Mesangial cell (primary cell): ENCODE measurements around the genes CXCR6, CCR3 and PTH1R.

DNA sequence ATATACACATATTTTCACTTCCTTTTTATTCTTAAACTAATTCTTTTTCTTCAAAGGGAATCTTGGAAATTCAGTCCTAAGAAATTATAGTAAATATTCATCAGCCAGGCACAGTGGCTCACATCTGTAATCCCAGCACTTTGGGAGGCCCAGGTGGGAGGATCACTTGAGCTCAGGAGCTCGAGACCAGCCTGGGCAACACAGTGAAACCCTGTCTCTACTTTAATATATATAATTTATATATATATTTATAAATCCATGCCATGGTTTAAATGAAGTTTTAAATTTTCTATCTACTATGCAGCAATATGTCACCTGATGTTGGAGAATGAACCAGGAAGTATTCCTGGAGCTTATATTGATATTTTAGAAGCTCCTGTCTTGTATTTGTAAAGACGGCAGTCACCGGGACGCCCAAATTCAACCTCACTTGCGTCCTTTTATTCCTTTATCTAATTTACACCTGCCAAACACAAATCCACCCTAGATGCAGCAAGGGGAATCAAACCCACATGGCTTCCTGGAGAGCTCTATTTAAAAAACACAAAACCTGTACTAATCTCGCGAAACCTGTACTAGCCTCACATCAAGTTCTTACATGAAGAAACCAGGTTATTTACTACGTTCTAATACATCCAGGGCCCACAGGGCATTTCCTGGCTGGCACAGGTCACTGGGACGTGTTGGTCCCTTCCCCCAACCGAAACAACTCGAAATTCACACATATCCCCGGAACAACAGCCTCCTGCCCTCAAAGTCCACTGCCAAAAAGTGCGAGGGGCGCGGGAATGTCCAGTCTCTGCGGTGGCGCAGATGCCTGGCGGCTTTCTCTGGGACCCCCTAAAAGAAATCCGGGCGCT is 1.2 kb downstream of the CDCP1 start:
- RAMPAGE, long total RNA: no peak

DNA sequence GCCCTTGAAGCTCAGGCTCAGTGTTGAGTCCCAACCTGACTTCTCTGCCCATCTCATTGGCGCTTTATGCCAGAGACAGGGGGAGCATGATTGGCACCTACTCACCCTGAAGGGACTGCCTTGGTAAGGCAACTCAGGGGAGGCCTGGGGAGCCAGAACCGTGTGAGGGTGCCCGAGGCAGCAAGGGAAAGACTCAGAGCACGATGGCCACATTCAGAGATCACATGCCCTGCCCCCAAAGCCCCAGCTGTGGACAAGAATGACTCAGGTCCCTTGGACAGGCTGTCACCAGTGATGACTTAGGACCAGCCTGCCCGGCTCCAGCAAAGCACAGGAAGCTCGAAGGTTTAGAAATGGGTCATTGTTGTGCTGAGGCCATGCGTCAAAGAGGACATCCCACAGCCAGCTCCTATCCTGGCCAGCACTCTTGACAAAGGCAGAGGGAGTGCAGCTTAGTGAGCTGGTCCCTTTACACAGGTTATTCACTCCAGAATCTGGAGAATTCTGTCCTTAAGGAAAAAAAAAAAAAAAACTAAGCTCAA is 49.0 kb upstream of the LIMD1 start:
- RAMPAGE, long total RNA: no peak

DNA sequence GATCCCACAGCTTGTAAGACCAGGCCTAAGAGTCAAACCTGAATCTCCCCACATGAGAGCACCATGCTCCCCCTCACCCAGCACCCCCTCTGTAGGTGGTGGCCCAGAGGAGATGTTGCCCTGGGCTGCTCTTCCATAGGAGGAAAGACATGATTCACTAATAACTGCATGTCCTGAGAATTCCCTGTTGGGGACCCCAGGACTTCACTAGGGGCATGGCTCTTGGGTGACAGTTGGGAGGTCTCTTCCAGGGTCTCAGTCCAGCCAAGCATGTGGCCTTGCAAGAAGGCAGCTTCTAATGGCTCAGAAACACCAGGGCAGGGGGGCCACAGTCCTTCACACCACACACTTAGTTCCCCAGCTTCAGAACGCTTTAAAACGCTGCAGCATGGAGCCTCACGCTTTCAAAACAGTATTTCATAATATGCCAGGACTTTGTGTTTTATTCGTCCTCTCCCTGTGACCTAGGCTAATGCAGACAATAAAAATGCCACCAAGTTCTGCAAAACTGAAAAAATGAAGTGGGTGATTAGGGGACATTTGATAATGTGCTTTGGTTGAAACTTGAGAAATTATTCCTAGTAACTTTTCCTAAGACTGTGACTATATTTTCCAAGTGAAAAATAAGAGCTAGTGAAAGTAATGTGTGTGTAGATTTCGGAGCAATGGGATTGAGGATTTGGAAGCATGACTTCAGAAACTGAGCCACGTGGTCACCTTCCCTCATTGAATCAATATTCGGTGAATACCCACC is 48.4 kb upstream of the LIMD1 start:
- RAMPAGE, long total RNA: no peak

DNA sequence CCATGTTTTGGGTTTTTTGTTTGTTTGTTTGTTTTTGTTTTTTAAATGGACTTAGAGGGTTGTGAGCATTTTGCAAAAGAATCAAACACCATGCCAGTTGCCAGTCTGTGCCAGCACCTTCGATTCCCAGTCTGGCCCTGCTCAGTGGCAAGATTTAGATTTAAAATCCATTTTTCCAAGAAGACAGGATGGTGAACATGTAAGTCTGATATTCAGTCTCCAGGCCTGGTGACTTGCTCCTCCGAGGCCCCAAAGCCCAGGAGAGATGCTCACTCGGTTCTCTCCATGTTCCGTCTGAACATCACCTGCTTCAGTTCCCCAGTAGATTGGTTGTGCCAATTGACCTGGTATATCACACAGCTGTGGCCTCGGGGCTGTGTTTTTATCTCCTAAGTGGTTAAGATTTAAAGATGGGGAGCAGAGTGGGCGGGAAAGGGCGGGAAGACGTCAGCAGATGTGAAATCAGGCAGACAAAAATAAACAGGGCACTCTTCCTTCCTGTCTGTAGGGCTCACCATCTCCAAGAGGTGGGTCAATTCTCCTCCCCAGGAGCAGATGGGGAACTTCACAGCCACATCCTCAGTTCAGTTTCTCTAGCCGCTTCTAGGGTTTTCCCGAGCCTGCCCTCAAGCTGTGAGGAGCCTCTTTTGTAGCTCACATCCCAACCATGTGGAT is 27.0 kb upstream of the LIMD1 start:
- RAMPAGE, long total RNA: no peak

DNA sequence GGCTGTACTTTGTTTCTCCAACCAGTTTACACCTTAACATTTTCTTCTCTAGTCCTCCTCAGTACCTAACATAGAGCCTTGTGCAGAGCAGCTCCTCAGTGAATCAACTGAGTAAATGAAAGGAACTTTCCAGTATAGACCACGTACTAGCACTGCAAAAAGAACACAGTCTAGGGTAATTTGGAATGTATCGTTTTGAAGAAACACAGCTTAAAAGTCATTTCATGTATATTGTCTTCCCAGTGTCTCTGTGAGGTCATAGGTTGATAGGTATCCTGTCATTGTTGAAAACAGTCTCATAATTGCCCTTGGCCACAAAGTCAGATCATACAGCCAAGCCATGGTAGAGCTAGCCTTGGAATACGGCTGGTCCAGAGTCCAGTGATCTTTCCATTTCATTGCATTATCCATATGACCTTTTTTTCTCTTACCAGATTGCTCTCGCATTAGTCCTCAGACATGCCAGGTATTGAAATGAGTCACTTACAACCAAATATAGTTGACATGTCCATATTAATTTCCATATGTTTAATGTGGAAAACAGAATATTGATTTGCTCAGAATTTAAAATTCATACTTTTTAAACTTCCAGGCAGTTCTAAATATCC is 4.2 kb downstream of the SACM1L start:
- RAMPAGE, long total RNA: no peak

DNA sequence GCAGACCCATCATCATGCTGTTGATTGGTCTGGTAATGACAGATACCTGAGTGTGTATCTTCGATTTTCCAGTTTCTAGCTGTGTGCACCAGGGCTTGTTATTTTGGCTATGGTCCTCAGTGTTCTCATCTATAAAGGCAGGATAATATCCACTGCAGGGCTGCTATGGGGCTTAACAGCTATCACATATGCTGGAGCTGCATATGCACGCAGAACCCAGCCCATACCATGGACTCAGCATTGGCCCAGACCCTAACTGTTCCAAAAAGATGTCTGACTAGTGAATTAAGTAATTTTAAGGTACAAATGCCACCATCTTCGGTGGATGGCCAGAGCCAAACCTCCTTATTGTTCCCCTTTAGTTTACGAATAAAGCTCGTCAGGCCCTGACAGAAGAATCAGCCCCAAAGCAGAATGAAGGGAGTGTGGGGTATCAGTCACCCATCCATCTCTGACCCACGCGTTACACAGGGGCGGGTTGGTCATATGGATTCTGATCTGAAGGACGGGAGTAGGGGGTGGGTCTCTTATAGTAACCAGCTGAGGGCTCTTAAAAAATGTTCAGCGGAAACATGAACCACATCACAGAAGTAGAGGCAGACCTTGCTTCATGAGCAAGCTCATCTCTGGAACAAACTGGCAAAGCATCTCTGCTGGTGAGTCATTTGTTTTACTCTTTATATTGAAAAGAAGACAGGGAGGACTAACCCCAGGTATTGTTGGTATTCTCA is at the start of gene CXCR6:
TSS of gene CXCR6 (plus strand) at position 580 of the 731 bp plus-strand sequence.
- RAMPAGE, long total RNA: no peak

DNA sequence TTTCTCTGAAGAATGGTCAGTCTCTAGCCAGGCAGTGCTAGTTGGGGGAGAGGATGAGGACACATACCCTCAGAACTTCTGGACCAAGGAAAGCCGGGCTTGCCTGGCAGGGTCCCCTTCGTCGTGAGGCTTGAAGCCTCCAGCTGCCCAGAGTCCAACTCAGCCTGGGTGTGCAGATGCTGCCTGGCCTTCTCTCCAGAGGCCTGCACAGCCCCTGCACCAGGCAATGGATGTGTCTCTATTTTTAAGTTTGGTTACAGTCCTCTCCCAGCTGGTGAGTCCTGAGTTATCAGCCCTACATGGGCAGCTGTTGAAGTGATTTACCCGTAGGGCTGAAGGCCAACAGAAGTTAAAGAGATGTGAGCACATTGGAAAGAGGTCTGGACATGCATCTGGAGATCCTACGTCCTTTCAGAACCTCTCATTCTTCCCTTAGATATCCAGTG is 10.1 kb downstream of the FYCO1 start:
- RAMPAGE, long total RNA: no peak

- RAMPAGE, long total RNA: no peak
Measured at GRCh38 chr3:46098329-46098830, 71.1 kb upstream of the XCR1 start.

- RAMPAGE, long total RNA: no peak
Measured at GRCh38 chr3:46162852-46163630, 45.1 kb downstream of the CCR1 start.

- RAMPAGE, long total RNA: no peak
Measured at GRCh38 chr3:46236020-46236703, 6.1 kb upstream of the CCR3 start.

- RAMPAGE, long total RNA: no peak
Measured at GRCh38 chr3:46242168-46242677, at the start of gene CCR3. CCR3 (plus strand) TSS chr3:46242460.

- RAMPAGE, long total RNA: no peak
Measured at GRCh38 chr3:46384047-46384457, 13.3 kb downstream of the CCR5 start.

DNA sequence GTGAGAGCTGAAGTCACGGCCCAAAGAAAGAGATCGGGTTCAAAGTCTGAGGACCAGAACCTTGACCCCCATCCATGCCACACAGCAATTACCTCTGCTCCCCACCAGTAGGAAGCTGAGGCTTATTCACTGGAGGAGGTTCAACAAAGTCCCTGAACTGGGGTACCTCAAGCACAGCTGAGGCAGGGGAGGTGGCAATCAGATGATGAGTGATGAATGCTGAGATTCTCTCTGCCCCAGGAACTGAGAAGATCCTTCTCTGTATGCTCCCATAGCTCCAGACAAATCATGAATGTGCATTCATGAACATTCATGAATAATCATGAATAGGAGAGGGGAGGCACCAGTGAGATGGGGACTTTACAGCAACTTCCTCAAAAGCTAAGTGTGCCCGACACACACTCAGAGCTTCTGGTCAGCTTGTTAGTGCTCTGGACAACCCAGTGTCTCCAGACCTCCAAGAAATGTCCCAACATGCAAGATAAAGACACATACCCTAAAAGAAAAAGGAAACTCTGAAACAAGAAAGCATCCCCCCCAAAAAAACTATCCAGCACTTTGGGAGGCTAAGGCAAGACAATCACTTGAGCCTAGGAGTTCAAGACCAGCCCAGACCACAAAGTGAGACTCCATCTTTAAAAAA is 24.3 kb downstream of the LRRC2 start:
- RAMPAGE, long total RNA: no peak

DNA sequence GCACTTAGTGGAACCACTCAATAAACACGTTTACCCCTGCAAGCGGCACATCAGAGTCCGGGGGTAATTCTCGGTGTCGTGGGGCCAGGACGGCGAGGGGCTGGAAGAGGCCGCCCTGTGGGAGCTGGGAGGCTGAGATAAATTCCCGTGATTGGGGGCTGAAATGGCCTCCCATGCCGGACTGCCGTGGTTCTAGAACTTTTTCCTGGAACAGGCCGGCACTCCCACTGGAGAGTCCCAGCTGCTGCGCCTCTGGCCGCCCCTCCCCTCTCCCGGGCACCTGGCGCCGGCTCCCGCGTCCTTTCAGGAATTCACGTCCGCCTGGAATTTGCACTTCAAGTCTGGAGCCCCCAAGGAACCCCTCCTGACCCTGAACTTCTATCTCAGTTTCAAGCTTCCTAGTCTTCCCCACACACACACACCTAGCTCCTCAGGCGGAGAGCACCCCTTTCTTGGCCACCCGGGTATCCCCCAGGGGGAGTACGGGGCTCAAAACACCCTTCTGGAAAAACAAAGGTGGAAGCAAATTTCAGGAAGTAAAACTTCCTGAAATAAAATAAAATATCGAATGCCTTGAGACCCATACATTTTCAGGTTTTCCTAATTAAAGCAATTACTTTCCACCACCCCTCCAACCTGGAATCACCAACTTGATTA is 600 bp upstream of the TDGF1 start:
- RAMPAGE, long total RNA: no peak

GRCh38 chr3:46696125-46696647 is 2.7 kb upstream of the ALS2CL start:
- RAMPAGE, long total RNA: no peak

DNA sequence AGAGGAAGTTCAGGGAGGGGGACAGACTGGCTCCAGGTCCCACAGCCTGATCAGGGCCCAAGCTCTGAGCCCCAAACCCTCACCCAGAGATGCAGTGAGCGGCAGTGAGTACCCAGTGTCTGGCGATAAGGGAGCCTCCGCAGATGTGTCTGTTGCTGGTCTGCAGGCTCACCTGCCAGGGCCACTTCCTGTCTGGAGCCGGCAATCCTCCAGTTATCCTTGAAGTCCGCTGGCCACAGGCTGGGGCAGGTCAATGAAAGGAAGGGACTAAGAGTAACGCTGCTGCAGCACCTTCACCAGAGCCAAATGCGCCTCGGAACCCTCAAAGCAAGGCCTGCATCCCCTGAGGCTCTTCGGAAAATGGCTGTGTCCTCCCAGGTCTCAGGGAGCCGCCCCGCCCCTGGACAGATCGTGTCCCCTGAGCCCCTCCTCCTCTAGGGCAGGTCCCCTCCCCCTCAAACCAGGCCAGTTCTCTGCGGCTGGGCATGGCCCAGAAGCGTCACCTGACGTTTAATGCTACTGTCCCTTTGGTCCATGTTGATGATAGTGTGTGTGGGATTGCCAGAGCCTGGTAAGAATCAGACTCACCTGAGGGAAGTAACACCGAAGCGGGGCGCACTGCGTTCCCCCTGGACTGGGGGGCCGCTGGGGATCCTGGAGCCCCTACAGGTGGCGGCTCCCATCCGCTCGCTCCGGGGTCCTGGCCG is 51.5 kb downstream of the MYL3 start:
- RAMPAGE, long total RNA: no peak

- RAMPAGE, long total RNA: no peak
Measured at GRCh38 chr3:46862035-46862842, 1.0 kb downstream of the MYL3 start.

- RAMPAGE, long total RNA: no peak
Measured at GRCh38 chr3:46877436-46877884, at the start of gene PTH1R. PTH1R (plus strand) TSS chr3:46877721.

- RAMPAGE, long total RNA: no peak
Measured at GRCh38 chr3:46881506-46882390, 4.2 kb downstream of the PTH1R start.

DNA sequence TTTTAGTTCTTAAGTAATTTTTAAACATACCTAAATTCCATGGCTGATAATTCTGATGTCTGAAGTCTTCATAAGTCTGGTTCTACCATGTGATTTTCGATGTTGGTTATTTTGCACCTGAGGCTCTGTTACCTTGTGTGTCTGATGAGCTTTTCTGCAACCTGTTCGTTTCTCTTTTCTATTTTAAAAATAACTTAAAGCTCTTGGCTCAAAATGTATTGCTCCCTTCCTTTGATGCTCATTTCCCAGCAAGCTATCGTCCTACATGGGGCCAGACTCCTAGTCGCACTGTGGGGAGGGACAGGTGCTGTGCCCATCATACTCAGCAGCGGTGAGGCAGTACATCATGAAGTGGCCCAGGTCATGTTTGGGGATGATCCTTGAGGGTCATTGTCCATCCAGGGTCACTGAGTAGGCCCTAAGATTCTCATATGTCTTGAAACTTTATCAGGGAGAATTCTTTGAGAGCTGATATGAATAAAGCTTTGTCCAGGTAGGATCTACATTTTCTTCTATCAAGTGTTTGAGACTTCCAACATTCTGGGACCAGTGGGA is 41.1 kb downstream of the PTH1R start:
- RAMPAGE, long total RNA: no peak